Testis (tissue), 5 donors: ENCODE data around the genes STK40, MANEAL, C1orf122, INPP5B and NDUFS5.

DNA sequence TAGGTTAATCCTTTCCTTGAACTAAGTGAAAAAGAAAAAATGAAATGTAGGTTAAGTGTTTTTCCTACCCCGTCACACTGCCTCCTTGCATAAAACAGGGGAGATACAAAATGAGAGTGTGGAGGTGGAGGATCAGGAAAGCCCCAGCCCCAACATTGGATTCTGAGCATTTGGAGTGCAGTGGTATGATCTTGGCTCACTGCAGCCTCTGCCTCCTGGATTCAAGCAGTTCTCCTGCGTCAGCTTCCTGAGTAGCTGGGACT, 3.4 kb upstream of the SH3D21 start:
- PRO-cap, 3 experiments = no peak in any of the 3 experiments
- RAMPAGE, long total RNA, 2 experiments = no peak in any of the 2 experiments
- RRBS = no CpG with 5 or more reads among the region's 2 CpGs

- PRO-cap, 3 experiments = no peak in any of the 3 experiments
- RAMPAGE, long total RNA, 2 experiments = no peak in any of the 2 experiments
- RRBS = no CpG with 5 or more reads among the region's 6 CpGs
Measured at GRCh38 chr1:36305194-36305836, 853 bp upstream of the SH3D21 start.

DNA sequence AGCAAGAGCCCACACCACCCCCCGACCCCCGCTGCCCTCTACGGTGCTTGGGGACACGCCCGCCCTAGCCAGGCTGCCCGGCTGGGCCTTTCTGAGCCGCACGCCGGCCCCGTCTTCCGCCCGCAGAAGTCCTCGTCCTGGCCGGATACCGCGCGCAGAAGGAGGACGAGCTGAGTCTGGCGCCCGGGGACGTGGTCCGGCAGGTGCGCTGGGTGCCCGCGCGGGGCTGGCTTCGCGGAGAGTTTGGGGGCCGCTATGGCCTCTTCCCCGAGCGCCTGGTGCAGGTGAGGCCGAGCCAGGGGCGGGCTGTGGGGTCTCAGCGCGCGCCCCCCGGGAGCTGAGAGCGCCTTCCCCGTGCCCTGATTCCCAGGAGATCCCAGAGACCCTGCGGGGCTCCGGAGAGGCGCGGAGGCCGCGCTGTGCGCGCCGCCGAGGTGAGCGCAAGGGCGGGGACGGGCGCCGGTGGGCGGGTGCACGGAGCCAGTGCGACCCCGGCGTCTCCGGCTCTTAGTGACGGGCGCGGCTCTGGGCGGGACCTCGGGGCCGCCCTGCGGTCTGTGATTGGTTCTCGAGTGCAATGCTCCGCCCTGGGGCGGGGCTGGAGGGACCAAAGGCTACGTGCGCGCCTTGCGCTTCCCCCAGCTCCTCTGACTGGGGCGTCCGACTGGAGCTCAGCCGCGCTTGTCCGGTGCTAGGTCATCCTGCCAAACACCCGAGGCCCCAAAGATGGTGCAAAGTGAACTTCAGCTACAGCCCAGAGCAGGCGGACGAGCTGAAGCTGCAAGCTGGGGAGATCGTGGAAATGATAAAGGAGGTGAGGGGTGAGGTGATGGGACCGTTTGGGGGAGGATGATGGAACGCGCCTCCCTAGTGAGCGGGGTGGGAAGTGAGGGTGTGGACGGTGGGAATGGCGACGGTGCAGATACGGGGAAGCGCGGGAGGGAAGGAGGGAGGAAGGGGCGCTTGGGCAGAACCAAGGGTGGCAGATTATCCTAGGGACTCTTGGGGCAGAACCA, 612 bp downstream of the SH3D21 start:
- PRO-cap, 3 experiments = peak in 3 of 3 experiments; most common plus-strand start position 650 of the sequence (in 3); most common minus-strand start position 509 of the sequence (in 3)
- RAMPAGE, long total RNA, 2 experiments = start-site peak on the plus strand in 2 of 2 experiments, centred at positions 632 to 646 of the sequence, 90 to 96 reads per replicate
- RRBS = 1% methylated on average over 25 of the region's 94 CpGs

DNA sequence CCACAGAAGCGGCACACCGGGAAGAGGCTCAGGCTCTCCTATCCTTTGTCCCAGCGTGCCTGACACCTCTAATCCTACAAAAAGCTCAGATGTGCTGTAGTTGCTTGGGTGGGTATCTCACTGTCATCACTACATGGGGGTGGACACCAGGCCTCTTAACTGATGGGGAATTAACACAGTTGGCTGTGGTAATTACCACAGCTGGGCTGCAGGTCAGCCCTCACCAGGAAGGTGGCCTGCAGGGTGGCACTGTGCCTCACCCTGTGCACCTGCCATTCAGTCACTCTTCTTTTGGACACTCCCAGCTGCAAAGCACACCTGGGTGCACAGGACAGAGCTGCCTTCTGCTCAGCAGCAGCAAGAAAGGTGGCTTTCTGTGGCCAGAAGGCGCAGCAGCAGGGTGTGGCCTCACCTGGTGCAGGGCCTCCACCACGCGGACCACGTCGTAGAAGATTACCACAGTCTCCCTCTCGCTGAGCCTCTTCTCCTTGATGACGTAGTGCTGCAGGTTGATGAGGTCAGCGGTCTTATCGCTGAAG, 30.9 kb downstream of the STK40 start:
- PRO-cap, 3 experiments = no peak in any of the 3 experiments
- RAMPAGE, long total RNA, 2 experiments = no peak in any of the 2 experiments
- RRBS = no CpG with 5 or more reads among the region's 12 CpGs

DNA sequence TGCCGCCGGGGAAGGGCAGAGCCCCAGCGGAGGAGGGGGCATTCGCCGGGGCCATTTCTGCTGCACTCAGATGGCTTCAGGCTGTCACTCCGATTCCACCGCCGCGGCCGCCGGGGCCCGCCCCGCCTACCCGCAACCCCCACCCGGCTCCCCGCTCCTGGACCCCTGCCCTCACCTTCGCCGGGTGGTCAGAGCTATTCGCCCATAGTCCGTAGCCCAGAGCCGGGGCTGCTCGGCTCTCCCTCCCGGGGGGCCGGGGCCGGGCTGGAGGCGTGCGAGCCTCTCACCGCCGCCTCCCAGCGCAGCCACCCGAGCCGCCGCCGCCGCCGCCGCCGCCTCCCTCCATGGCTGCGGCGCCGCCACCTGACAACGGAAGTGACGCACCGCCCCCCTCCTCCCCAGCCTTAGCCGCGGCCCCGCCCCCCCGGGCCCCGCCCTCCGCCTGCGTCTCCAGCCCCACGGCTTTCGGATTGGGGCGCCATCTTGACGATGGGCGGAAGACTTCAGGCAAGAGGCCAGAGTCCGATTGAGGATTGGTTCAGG, at the start of gene STK40:
Gene STK40, minus strand, starts transcription at position 377 of the 543 bp plus-strand sequence.
- PRO-cap, 3 experiments = peak in 3 of 3 experiments; most common minus-strand start position 346 of the sequence (in 1)
- RAMPAGE, long total RNA, 2 experiments = start-site peak on the plus strand in 1 of 2 experiments, centred at position 421 of the sequence, 23 reads per replicate
- RRBS = under 1% methylated on average over 8 of the region's 57 CpGs

GRCh38 chr1:36453982-36454782, 3.9 kb upstream of the OSCP1 start:
- PRO-cap, 3 experiments = no peak in any of the 3 experiments
- RAMPAGE, long total RNA, 2 experiments = no peak in any of the 2 experiments
- RRBS = no CpG with 5 or more reads among the region's 8 CpGs

- PRO-cap, 3 experiments = no peak in any of the 3 experiments
- RAMPAGE, long total RNA, 2 experiments = no peak in any of the 2 experiments
- RRBS = no CpG with 5 or more reads among the region's 9 CpGs
Measured at GRCh38 chr1:36481808-36482256, 881 bp downstream of the CSF3R start.

- PRO-cap, 3 experiments = no peak in any of the 3 experiments
- RAMPAGE, long total RNA, 2 experiments = no peak in any of the 2 experiments
- RRBS = no CpG with 5 or more reads among the region's 2 CpGs
Measured at GRCh38 chr1:36486247-36486567, 3.5 kb upstream of the CSF3R start.

GRCh38 chr1:37560731-37561017, 3.9 kb downstream of the DNALI1 start:
- PRO-cap, 3 experiments = no peak in any of the 3 experiments
- RAMPAGE, long total RNA, 2 experiments = no peak in any of the 2 experiments
- RRBS = no CpG with 5 or more reads among the region's 4 CpGs

- PRO-cap, 3 experiments = peak in 3 of 3 experiments; most common plus-strand start chr1:37794093 (in 2); most common minus-strand start chr1:37794002 (in 2)
- RAMPAGE, long total RNA, 2 experiments = no peak in any of the 2 experiments
- RRBS = 1% methylated on average over 29 of the region's 92 CpGs
Measured at GRCh38 chr1:37793614-37794369, at the start of gene MANEAL. Gene MANEAL (plus strand): TSS chr1:37793847.

DNA sequence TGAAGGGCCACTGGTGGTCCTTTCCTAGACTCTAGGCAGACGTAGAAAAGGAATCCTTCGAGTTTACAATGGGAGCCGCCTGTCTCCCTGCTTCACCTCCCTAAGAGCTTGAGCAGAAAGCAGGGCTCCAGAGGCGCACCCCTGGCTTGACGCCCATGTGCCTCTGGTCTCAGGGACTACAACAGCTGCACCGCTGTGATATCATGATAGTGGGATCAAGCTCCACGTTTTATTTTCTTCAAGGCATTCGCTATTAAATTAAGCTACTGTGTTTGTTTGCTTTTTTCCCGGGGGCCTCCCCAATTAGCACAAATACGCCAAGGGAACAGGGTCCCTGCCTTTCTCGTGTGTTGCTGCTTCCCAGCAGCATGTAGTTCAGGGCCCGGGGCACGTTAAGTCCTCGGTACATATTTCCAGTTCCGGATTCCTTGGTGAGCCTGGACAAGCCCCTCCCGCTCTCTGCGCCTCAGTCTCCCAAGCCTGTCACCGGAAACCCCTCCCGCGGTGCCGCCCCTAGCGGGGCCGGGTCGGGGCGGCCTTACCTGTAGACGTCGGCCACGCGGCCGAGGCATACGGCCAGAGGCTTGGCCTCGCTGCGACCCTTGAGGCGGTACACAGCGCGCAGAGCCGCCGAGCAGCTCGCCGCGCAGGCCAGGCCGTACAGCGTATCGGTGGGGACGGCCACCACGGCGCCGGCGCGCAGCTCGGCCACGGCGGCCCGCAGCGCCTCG, at the start of gene C1orf122:
Gene C1orf122, plus strand, starts transcription at position 541 of the 731 bp plus-strand sequence.
- PRO-cap, 3 experiments = peak in 2 of 3 experiments; most common plus-strand start position 541 of the sequence (in 1); most common minus-strand start position 399 of the sequence (in 1)
- RAMPAGE, long total RNA, 2 experiments = no peak in any of the 2 experiments
- RRBS = 1% methylated on average over 22 of the region's 56 CpGs

GRCh38 chr1:37858933-37859337, 457 bp downstream of the MTF1 start:
- PRO-cap, 3 experiments = no peak in any of the 3 experiments
- RAMPAGE, long total RNA, 2 experiments = no peak in any of the 2 experiments
- RRBS = 2% methylated on average over 5 of the region's 16 CpGs

GRCh38 chr1:37893585-37894053, 34.2 kb upstream of the MTF1 start:
- PRO-cap, 3 experiments = no peak in any of the 3 experiments
- RAMPAGE, long total RNA, 2 experiments = no peak in any of the 2 experiments
- RRBS = no CpG with 5 or more reads among the region's 2 CpGs

GRCh38 chr1:37946495-37947427, at the start of gene INPP5B:
Gene INPP5B (minus strand): TSS chr1:37947053.
- PRO-cap, 3 experiments = peak in 2 of 3 experiments; most common minus-strand start chr1:37946852 (in 1)
- RAMPAGE, long total RNA, 2 experiments = start-site peak on the minus strand in 1 of 2 experiments, at chr1:37947024-37947053 at its widest, 76 reads per replicate
- RRBS = no CpG with 5 or more reads among the region's 14 CpGs

DNA sequence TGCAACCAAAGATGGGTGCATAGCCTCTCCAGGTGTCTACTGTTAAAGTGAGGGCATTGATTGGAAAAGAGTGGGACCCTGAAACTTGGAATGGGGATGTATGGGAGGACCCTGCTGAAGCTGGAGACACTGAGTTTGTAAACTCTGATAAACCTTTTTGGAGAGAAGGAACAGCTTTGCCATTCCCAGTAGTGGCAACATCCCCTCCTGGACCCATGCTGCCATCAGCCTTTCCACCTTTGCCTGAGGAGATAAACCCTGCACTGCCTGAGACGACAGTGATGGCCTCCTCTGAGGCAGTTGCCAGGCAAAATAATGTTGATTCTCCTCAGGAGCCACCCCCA, 98.7 kb upstream of the POU3F1 start:
- PRO-cap, 3 experiments = no peak in any of the 3 experiments
- RAMPAGE, long total RNA, 2 experiments = no peak in any of the 2 experiments
- RRBS = no CpG with 5 or more reads among the region's 1 CpG

GRCh38 chr1:38803789-38804712, 55.5 kb downstream of the RRAGC start:
- PRO-cap, 3 experiments = no peak in any of the 3 experiments
- RAMPAGE, long total RNA, 2 experiments = no peak in any of the 2 experiments
- RRBS = 2% methylated on average over 41 of the region's 83 CpGs

DNA sequence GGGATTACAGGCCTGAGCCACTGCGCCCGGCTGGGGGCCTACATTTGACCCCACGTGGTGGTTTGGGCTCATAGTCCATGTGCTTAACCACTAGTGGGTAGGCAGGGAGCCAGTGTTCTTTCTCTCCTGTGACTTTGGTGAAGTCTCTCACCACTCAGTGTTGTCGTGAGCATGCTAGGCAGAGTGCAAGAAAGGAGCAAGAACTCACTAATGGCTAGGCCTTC, 615 bp upstream of the NDUFS5 start:
- PRO-cap, 3 experiments = no peak in any of the 3 experiments
- RAMPAGE, long total RNA, 2 experiments = no peak in any of the 2 experiments
- RRBS = no CpG with 5 or more reads among the region's 4 CpGs

DNA sequence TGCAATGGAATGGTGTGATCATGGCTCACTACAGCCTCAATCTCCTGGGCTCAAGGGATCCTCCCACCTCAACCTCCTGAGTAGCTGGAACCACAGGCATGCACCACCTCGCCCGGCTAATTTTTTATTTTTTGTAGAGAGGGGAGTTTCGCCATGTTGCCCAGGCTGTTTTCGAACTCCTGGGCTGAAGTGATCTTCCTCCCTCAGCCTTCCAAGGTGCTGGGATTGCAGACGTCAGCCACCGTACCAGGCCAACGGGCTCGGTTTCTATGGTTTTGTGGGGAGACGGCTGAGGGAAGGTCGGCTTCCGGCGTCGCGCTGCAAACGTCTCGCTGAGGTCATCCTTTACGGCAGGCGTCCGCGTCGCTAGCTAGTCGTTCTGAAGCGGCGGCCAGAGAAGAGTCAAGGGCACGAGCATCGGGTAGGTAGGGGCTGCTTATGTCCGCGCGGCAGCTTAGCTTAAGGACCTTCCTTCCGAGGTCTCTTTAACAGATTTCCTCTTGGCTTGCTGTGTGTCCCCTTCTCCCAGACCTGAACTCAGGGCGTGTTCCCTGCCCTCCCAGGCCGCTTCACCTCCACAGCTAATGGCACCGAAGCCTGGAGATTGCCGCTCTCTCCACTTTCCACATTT, at the start of gene NDUFS5:
Gene NDUFS5, plus strand, starts transcription at position 373 of the 631 bp plus-strand sequence.
- PRO-cap, 3 experiments = peak in 3 of 3 experiments; most common plus-strand start position 373 of the sequence (in 2); most common minus-strand start position 218 of the sequence (in 1)
- RAMPAGE, long total RNA, 2 experiments = start-site peak on the plus strand in 2 of 2 experiments, centred at positions 370 to 376 of the sequence, 10,774 to 12,408 reads per replicate; start-site peak on the minus strand in 1 of 2 experiments, centred at position 275 of the sequence, 8 reads per replicate
- RRBS = no CpG with 5 or more reads among the region's 34 CpGs

- PRO-cap, 3 experiments = peak in 3 of 3 experiments; most common plus-strand start chr1:39104798 (in 2); most common minus-strand start chr1:39104854 (in 2)
- RAMPAGE, long total RNA, 2 experiments = no peak in any of the 2 experiments
- RRBS = 6% methylated on average over 13 of the region's 38 CpGs
Measured at GRCh38 chr1:39104615-39105191, 78.6 kb downstream of the NDUFS5 start.

GRCh38 chr1:39127358-39127874, 77.1 kb upstream of the MACF1 start:
- PRO-cap, 3 experiments = no peak in any of the 3 experiments
- RAMPAGE, long total RNA, 2 experiments = no peak in any of the 2 experiments